ENCODE measurements around a stretch of chrX.

GRCh38 chrX:155559477-155560176 lies 52.8 kb upstream of the SPRY3 start:
- RRBS = no CpG with 5 or more reads among the region's 3 CpGs